Mononuclear cell (primary cell): ENCODE measurements around the gene WDR86.

DNA sequence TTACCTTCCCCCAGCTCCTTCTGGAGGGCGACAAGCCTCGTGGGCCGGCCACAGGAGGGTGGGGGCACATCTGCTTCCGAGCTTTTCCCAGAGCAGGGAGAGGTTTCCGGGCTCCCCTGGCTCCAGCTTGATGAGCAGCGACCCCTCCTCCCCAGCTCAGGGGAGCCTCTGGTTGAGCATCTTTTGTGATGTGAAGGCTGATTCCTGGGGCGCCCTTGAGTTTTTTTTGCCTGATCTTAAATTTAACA, 2.2 kb downstream of the AGAP3 start:
- RRBS, result 13% methylated on average over 3 of the region's 7 CpGs

DNA sequence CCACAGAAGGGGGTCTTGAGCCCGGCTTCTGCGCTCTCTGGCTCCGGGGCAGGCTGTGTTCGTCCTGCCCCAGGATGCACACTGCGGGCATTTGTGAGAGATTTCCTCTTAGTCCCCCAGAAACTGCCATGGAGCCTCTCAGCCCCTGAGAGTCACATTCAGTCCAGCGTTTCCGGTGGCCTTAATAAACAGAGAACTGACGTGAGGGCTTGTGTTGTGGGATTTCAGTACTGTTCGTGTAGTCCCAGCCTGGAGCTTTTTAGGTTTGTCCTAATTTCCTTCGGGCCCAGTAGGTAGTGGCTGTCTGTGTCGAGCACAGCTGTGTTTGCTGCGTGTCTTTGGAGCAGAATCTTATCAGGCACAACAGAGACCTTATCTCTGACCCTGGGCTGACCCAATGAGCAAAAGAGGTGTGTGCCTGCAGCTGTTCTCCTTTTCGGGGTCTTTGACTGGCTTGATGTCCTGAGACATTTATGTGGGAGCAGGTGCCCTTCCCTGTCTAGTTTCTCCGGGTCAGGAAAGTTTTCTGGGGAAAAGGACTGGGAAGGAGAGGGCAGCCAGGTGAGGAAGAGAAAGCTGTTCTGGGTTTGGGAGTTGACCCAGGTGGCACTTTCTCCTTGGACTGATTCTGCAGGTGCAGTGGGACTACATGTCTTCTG, 25.5 kb downstream of the AGAP3 start:
- RRBS, result no CpG with 5 or more reads among the region's 14 CpGs

GRCh38 chr7:151114274-151115059, 28.2 kb downstream of the AGAP3 start:
- RRBS, result 24% methylated on average over 58 of the region's 86 CpGs

DNA sequence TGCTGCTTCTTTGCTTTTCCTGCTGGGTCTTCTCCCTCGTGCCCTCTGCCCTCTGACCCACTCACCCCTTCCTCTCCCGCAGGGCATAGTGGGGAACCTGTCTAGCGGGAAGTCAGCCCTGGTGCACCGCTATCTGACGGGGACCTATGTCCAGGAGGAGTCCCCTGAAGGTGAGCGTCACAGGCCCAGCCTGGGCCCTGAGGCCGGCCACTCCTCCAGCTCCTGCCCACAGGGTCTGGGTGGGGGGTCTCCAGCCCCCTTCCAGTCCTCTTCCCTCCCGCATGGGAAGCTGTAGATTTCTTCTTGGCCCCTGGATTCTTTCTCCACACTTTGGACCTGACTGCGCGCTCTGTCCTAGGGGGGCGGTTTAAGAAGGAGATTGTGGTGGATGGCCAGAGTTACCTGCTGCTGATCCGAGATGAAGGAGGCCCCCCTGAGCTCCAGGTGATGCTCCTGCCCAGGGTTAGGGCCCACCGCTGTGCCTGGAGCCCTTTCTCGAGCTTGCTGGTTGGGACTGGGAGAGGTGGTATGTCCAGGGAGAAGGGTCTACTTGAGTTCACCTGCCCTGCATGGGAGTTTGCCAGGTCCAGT, 30.8 kb downstream of the AGAP3 start:
- RRBS, result no CpG with 5 or more reads among the region's 14 CpGs

DNA sequence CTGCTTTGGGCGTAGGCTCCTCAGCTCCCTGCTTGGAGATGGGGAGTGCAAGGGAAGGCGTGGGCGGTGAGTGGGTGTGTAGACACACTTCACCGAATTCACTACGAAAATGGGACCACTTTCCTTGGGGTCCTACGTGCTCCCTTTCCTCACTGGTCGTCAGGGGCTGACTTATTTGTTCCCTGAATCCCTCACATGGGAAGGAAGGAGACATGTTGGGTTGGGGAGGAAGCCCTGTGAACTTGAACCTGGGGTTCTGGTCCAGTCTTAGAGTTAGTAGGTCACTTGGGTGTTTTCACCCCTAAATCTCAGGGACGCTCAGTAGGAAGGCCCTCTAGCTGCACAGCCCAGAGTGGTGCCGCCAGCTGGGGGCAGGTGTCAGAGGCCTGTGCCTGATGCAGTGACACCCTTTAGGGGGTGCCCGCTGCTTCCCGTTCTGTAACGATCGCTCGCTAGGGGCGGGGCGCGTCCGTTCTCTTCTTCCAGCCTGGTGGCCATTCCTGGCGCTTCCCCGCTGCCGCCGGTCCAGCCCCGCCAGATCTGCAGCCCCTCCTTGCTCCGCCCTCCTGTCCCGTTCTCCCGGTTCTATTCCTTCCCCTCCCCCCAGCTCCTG, 39.0 kb downstream of the AGAP3 start:
- RRBS, result 75% methylated on average over 5 of the region's 26 CpGs

GRCh38 chr7:151137531-151138764, 29.5 kb downstream of the GBX1 start:
- RRBS, result no CpG with 5 or more reads among the region's 46 CpGs

DNA sequence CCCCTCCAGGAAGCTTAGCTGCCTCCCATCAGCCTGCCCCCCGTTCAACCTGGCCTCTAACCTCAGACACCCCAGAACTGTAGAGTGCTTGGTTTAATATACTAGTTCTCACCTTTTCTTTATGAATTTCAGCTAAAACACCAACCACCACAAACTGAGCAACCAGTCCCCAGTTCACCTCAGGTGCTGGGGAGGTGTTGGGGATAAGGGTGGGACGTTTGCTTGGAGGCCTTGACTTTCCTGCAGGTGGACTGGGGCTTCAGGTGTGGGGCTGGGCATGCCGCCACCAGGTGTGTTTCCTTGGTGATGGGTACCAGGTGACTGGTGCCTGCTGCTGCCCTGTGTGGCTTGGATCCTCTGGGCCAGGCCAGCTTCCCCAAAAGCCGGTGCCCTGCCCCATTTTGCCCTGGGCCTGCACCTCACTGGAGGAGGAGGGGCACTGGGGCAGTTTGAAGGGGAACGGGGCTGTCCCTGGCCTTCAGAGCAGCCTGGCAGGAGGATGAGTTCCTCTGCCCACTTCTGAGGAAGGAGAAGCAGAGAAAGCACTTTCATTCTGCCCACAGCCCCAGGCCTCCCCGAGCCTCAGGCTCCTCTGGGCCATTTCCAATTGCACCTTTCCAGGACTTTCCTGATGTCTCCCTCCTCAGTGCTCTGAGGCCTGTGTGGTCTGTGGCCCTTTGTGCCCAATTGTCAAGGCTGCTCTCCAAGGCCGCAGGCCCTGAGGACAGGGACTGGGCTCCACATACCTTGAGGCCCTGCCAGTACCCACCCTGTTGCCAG, 25.1 kb upstream of the SMARCD3 start:
- RRBS, result no CpG with 5 or more reads among the region's 7 CpGs

GRCh38 chr7:151275986-151276549, 27.6 kb upstream of the SMARCD3 start:
- RRBS, result no CpG with 5 or more reads among the region's 7 CpGs

- RRBS, result no CpG with 5 or more reads among the region's 5 CpGs
Measured at GRCh38 chr7:151366896-151367167, 25.2 kb downstream of the NUB1 start.

DNA sequence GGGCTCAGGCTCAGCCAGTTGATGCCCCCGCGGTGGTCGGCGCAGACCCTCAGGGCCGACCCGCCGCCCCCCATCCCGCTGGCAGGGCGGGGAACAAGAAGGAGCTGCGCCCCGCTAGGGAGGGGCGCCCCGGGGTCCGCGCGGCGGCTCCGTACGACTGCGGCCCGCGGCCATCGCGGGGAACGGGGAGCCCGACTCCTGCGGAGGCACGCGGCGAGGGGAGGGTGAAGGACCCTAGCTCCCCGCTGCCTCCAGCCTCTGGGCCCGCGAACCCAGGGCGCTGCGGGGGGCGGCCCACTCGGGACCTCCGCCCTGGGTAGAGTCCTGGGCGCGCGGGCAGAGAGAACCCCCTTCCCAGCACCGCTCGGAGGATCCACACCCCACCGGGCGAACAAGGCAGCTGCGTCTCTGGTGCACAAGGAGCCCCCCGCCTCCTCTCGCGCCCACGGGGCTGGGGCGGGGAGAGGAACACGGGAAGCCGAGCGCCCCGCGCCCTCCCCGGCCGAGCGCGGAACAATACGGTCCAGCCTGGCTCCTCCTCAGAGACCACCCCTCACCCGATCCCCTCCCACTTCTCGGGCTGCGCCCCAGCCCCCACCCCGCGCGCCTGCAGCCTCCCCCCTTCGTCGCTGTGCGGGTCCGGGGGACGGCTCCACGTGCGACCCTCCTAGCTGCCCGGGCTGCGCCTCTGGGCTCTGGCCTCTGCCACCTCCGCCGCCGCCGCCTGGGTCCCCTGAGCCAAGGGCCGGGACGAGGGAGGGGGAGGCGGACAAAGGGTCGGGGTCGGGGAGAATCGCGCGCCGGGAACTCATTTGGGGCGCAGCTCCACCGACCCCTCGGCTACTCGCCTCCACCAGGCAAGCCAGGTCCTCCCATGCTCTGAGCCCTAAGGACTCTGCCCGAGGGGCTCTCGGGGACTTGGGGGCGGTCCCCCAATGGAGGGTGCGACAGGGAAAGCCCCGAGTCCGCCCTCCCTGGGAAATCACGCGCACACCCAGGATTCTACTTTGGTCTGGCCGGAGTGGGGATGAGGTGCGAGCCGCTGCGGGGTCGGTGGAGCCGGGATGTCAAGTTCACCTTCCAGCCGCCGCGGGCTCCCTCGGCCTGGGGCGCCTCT, at the start of gene WDR86:
Gene WDR86, minus strand, starts transcription at position 523 of the 1,117 bp plus-strand sequence.
- RRBS, result 4% methylated on average over 35 of the region's 112 CpGs

DNA sequence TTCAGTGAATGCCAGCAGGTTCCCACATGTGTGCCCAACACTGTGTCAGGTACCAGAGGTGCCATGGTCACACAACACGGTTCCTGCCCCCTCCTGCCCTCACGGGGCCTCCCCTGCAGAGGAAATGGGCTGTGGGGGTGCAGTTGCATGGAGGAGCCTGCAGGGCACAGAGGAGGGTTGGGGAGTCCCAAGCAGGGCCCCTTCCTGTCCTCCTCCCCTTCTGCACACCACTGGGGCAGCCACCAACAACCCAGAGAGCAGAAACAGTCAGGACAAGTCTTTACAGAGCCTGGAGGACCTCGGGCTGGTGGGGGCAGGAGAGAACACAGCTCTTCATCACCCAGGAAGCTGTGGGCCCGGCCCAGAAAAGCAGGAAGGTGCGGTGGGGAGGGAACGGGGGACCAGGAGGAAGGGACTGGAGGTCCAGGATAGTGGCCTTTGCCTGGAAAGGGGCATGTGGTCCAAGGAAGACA, 7.0 kb downstream of the CRYGN start:
- RRBS, result no CpG with 5 or more reads among the region's 6 CpGs

GRCh38 chr7:151433380-151433710, 6.6 kb downstream of the CRYGN start:
- RRBS, result no CpG with 5 or more reads among the region's 3 CpGs

DNA sequence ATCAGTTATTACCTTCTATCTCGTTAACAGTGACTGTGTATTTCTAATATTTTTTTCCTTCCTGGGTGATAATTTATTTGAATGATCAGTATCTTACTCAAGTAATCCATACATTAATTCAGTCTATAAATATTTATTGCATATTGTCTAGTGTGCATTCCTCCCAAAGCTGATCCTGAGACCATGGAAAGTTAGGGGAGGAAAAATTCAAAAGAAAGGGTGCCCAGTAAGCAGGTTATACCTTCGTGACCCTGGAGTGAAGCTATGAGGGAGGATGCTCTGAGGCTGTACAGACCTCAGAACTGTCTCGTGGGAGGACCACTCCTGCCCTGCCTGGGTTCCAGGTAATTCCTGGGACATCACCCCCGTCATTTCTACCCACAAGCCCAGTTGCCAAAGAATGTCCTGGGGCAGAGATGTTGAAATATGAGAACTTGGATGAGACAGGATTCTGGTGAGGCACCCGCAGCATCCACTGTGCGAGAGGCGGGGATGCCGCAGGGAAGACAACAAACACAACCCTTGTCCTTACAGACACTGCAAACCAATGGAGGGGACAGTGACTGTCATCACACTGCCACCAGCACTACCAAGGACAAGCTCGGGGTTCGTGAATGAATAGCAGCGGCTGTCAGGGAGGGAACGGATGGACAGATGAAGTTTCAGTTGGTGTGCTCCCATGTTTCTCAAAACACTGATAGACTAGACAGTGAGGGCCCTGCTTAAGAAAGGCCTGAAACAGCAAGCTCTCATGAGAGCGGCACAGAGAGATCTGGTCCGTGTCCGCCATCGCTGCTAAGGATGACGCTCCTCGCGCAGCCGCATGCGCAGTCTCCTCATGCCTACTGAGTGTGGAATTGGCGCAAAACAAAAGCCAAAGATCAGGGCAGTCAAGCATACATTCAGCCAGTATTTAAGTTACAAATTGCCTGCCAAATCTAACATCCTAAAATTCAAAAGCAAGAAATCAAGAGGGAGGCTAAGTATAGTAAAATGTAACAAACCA, 81.9 kb upstream of the RHEB start:
- RRBS, result no CpG with 5 or more reads among the region's 22 CpGs

GRCh38 chr7:151628715-151629216, 109.1 kb upstream of the RHEB start:
- RRBS, result no CpG with 5 or more reads among the region's 7 CpGs

- RRBS, result no CpG with 5 or more reads among the region's 13 CpGs
Measured at GRCh38 chr7:151720925-151721646, 155.8 kb downstream of the PRKAG2 start.

GRCh38 chr7:151725503-151726201, 151.3 kb downstream of the PRKAG2 start:
- RRBS, result 100% methylated on average over 3 of the region's 9 CpGs

DNA sequence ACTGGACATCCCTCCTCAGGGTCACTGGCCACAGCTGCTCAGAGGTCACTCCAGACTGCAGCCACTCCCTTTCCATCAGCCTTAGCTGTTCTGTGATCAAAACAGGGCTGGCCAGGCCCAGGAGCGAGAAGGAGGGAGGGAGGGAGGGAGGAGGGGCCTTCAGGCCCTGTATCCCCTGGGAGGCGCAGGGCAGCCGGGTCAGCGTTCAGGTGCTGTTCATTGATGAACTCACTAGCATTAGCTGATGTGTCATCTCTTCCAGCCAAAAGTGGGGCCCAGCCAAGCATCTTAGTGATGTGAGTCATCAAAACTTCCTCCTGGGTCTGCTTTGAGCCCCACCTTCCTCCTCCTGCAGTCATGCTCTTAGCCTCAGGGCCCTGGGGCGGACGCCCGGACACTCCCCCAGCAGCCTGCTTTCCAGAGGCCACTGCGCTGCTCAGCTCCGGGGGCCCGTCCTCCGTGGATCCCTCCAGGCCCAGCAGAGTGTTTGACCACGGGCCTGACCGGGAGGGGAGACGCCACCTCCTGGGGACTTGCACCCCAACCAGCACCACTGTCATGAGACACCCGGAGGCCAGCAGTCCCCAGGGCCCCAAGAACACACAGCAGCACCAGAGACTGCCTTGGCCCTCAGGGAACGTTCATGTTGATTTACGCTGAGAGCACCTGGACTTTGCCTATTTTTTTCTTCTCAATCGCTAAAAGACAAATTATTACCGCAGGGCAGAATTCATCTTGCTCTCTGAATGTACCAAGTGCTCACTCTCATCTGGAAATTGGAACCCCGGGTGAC, 149.1 kb downstream of the PRKAG2 start:
- RRBS, result 59% methylated on average over 9 of the region's 20 CpGs

GRCh38 chr7:151740341-151740849, 136.5 kb downstream of the PRKAG2 start:
- RRBS, result 68% methylated on average over 2 of the region's 9 CpGs

DNA sequence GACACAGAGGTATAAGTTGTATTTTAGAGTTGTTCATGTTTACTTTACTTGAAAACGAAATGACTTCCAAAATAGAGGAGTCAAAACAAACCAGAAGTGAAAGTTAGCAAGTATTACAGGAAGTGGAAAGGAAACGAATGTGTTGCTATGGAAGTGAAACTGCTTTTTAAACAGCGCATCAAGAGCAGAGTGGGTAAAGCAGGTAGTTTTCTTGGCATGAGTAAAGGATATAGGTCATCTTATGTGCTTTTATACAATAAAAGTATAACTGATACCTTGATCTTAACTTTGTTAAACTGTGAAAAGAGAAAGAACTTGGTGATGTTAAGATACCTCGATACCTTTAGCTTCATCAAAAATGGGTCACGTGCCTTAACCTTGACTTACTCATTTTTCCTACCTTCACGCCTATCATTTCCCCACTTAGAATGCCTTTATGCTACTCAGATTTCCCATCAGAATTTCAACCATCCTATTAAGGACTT, 19.9 kb upstream of the GALNTL5 start:
- RRBS, result no CpG with 5 or more reads among the region's 6 CpGs

GRCh38 chr7:151940219-151940418, 16.1 kb upstream of the GALNTL5 start:
- RRBS, result no CpG with 5 or more reads among the region's 1 CpG